ENCODE data around the genes TMEM120A, ZP3 and UPK3B.

DNA sequence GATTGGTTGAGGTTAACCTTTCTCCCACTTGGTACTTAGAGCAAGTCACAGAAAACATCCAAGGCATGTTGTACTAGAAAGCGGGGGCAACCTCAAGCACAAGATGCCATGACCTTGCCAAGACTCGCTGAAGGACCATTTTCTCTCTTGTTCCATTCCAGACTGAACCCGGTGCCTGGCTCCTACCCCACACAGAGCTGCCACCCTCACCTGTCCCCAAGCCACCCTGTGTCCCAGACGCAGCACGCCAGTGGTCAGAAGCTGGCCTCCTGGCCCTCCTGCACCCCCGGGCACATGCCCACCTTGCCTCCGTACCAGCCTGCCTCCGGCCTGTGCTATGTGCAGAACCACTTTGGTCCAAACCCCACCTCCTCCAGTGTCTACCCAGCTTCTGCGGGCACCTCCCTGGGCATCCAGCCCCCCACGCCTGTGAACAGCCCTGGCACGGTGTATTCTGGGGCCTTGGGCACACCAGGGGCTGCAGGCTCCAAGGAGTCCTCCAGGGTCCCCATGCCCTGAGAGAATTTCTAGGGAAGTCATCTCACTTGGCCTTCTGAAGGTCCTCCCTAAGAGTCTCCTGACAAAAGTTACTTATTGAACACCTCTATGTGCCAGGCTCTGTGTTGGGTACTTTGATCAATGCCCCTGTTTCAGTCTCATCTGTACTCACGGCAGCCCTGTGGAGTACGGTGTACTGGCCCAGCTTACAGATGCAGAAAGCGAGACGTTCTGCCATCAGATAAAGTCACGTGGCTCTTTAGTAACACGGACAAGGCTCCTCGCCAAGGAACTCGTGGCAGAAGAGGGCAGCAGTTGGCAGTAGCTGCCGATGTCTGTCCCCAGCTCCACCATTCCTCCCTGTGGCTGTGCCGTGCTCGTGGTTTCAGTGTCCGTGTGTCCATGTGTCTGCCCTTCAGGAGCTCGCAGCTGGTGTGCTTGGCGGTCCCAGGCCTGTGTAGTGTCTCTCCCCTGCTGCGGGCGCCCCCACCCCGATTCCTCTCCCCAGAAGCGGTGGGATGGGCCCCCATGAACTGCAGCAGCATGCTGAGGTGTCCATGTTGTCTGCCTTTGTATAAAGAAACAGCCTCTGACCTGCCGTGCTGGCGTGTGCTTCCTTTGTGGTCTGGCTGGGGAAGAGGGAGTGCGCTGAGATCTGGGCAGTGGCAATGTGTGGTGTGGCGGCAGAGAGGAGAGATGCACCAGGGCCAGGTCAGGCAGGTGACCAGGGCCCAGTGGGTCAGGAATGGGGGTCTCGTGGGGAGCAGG lies 9.4 kb downstream of the RHBDD2 start:
- PRO-cap, 3 experiments: peak in 3 of 3 experiments; most common plus-strand start position 799 of the sequence (in 2)
- RAMPAGE, long total RNA, 4 experiments: start-site peak on the minus strand in 1 of 4 experiments, centred at position 326 of the sequence, 7 reads per replicate
- RRBS: 100% methylated on average over 1 of the region's 34 CpGs

DNA sequence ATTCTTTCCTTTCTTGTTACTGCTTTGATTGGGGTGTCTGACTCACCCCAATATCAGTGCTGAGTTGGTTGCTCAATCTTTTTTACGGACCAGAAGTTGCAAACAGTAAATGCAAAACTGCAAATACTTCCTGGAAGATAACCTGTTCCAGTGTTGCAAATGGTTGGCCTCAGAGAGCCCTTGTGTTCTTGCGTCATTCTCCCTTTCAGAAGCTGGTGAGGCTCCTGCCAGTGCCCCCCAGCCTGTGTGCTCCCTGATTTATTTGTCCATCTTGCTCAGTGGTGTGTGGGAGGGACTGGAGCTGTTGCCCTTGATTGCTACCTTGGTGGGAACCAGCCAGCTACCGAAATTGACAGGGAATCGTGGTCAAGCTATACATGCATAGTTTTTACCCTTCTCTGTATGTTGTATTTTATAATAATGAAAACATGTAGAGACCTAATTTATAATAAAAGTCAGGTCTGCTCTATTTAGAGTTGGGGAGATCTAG lies 30.9 kb downstream of the POR start:
- PRO-cap, 3 experiments: peak in 1 of 3 experiments; most common plus-strand start position 278 of the sequence (in 1)
- RAMPAGE, long total RNA, 4 experiments: no peak in any of the 4 experiments
- RRBS: no CpG with 5 or more reads among the region's 4 CpGs

GRCh38 chr7:75946317-75947005 lies 31.5 kb downstream of the POR start:
- PRO-cap, 3 experiments: no peak in any of the 3 experiments
- RAMPAGE, long total RNA, 4 experiments: no peak in any of the 4 experiments
- RRBS: no CpG with 5 or more reads among the region's 13 CpGs

- PRO-cap, 3 experiments: no peak in any of the 3 experiments
- RAMPAGE, long total RNA, 4 experiments: no peak in any of the 4 experiments
- RRBS: no CpG with 5 or more reads among the region's 15 CpGs
Observed at GRCh38 chr7:75957023-75957755, 37.2 kb downstream of the TMEM120A start.

- PRO-cap, 3 experiments: peak in 3 of 3 experiments; most common plus-strand start chr7:75980300 (in 3); most common minus-strand start chr7:75980070 (in 1)
- RAMPAGE, long total RNA, 4 experiments: no peak in any of the 4 experiments
- RRBS: no CpG with 5 or more reads among the region's 21 CpGs
Observed at GRCh38 chr7:75979982-75980591, 14.3 kb downstream of the TMEM120A start.

DNA sequence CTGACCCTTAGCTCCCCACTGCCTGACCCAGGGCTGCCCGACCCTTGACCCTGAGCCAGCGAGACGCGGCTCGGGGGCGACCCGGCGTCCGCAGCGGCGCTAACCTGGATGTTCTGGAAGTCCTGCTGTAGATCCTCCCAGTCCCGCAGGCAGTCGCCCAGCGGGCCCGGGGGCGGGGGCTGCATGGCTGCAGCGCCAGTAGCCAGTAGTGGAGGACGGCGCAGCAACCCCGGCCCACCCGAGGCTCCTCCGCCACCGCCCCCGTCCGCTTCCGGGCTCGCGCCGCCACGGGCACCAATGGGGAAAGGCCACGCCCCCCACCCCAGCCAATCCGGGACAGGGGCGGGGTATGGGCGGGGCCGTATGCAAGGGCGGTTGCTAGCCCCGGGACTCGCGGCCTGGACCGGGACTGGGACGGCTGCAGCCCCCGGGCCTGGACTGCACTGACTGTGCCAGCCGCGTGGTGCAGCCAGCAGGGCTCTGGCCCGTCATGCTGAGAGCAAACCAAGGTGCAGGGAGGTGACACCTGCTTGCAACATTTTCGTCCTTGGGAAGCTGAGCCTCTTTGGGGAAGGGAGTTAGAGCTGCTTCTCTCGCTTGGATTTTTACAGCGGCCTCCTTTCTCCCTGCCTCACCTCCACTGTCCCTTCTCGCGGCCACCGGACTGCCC lies at the start of gene TMEM120A:
Gene TMEM120A (minus strand): TSS at position 210 of the 670 bp plus-strand sequence.
- PRO-cap, 3 experiments: peak in 3 of 3 experiments; most common plus-strand start position 390 of the sequence (in 2); most common minus-strand start position 210 of the sequence (in 3)
- RAMPAGE, long total RNA, 4 experiments: start-site peak on the plus strand in 2 of 4 experiments, centred at positions 397 to 404 of the sequence, 8 to 10 reads per replicate; start-site peak on the minus strand in 4 of 4 experiments, centred at positions 186 to 203 of the sequence, 206 to 2,139 reads per replicate
- RRBS: 2% methylated on average over 32 of the region's 51 CpGs

- PRO-cap, 3 experiments: no peak in any of the 3 experiments
- RAMPAGE, long total RNA, 4 experiments: start-site peak on the minus strand in 1 of 4 experiments, at chr7:76071905-76072677 at its widest, 5 reads per replicate
- RRBS: 97% methylated on average over 17 of the region's 68 CpGs
Observed at GRCh38 chr7:76071820-76072943, 24.3 kb downstream of the MDH2 start.

GRCh38 chr7:76073241-76073859 lies 25.4 kb downstream of the MDH2 start:
- PRO-cap, 3 experiments: no peak in any of the 3 experiments
- RAMPAGE, long total RNA, 4 experiments: no peak in any of the 4 experiments
- RRBS: 89% methylated on average over 14 of the region's 47 CpGs

- PRO-cap, 3 experiments: no peak in any of the 3 experiments
- RAMPAGE, long total RNA, 4 experiments: no peak in any of the 4 experiments
- RRBS: no CpG with 5 or more reads among the region's 2 CpGs
Observed at GRCh38 chr7:76135312-76135664, 66.4 kb upstream of the SRRM3 start.

GRCh38 chr7:76234783-76235613 lies 33.3 kb downstream of the SRRM3 start:
- PRO-cap, 3 experiments: no peak in any of the 3 experiments
- RAMPAGE, long total RNA, 4 experiments: no peak in any of the 4 experiments
- RRBS: no CpG with 5 or more reads among the region's 54 CpGs

DNA sequence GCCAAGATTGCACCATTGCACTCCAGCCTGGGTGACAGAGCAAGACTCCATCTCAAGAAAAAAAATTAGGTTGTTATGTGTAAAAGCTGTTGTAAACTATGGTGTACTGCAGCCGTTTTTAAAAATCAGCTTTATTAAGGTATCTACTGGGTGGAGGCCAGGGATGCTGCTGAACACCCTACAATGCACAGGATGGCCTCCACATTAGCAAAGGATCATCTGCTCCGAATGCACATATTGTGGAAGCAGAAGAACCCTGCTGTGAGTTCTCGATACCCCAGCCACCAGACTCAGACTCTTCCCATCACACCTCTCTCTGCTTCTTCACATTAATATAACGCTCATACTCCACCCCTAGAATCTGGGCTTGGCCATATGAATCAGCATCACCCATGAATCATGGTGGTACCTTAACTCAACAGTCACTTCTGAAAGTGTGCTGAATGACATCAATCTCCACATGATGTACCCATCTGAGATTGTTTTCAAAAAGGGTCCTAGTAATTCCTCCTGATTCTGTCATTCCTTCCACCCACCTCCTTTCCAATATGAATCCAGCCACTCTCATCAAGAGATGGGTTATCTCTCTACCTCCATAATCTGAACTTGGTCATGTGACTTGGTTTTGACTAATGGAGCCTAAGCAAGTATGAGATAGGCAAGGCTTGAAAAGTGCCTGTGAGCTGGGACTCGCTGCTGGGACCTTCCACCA lies 15.6 kb downstream of the YWHAG start:
- PRO-cap, 3 experiments: no peak in any of the 3 experiments
- RAMPAGE, long total RNA, 4 experiments: no peak in any of the 4 experiments
- RRBS: no CpG with 5 or more reads among the region's 5 CpGs

DNA sequence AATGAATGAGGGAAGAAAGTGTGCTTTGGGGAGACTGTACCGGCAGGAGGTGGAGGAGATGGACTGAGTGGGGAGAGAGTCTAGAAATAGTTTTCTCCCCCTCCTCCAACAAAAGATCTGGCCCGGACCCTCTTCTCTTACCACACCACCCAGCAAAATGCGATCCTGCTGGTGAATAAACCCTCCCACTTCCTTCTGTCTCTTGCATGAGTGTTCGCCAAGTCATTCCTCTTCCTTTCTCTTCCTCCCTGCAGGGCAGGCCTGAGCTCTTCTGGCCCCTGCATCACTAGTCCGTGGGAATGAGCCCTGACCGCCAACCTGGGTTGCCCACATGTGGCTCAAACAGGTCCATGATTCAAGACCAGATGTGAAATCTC lies 5.2 kb upstream of the YWHAG start:
- PRO-cap, 3 experiments: no peak in any of the 3 experiments
- RAMPAGE, long total RNA, 4 experiments: no peak in any of the 4 experiments
- RRBS: 83% methylated on average over 2 of the region's 6 CpGs

- PRO-cap, 3 experiments: no peak in any of the 3 experiments
- RAMPAGE, long total RNA, 4 experiments: no peak in any of the 4 experiments
- RRBS: no CpG with 5 or more reads among the region's 6 CpGs
Observed at GRCh38 chr7:76365908-76366513, 7.2 kb upstream of the YWHAG start.

- PRO-cap, 3 experiments: no peak in any of the 3 experiments
- RAMPAGE, long total RNA, 4 experiments: no peak in any of the 4 experiments
- RRBS: no CpG with 5 or more reads among the region's 2 CpGs
Observed at GRCh38 chr7:76424758-76425051, at the start of gene ZP3. ZP3 (plus strand) TSS chr7:76424950.

DNA sequence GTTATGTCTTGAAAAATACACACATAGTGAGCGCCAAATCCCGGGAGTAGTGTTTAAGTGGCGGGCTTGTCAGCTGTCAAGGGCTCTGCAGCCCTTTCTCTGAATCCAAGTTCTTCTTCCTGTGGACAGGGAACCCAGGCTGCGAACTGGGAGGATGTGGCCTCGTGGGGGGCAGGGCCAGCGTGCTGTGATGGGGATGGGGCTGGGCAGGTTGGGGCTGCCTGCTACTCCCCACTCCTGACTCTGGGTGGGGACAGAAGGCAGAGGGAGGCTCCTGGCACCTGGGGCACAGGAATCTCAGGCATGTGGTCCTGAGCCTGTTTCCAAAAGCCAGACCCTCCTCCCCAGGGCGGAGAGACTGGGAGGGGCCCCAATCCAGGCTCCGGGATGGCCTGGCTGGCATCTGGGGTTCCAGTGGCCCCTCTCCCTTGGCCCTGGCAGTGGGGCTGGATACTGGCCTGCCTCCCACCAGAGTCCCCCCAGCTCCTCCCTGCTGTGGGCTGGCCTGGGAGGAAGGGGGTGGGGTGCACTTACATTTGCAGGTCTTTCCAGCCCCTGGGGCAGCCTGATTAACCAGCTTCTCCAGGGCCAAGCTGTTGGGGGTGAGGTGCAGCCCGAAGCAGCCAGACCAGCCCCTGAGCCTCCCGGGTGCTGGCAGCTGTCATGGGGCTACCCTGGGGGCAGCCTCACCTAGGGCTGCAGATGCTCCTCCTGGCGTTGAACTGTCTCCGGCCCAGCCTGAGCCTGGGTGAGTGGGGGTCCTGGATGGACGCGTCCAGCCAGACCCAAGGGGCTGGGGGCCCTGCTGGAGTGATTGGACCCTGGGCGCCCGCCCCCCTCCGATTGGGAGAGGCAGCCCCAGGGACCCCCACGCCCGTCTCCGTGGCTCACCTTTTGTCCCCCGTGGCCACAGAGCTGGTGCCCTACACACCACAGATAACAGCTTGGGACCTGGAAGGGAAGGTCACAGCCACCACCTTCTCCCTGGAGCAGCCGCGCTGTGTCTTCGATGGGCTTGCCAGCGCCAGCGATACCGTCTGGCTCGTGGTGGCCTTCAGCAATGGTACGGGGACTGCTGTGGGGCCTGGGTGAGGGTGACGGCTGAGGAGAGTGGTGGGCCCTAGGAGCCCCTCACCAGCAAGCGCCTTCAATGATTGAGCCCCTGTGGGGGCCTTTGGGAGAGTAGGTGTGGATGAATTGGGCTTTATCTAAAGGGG lies at the start of gene UPK3B:
Gene UPK3B (plus strand): TSS at position 563 of the 1,217 bp plus-strand sequence.
- PRO-cap, 3 experiments: no peak in any of the 3 experiments
- RAMPAGE, long total RNA, 4 experiments: no peak in any of the 4 experiments
- RRBS: 16% methylated on average over 3 of the region's 31 CpGs

DNA sequence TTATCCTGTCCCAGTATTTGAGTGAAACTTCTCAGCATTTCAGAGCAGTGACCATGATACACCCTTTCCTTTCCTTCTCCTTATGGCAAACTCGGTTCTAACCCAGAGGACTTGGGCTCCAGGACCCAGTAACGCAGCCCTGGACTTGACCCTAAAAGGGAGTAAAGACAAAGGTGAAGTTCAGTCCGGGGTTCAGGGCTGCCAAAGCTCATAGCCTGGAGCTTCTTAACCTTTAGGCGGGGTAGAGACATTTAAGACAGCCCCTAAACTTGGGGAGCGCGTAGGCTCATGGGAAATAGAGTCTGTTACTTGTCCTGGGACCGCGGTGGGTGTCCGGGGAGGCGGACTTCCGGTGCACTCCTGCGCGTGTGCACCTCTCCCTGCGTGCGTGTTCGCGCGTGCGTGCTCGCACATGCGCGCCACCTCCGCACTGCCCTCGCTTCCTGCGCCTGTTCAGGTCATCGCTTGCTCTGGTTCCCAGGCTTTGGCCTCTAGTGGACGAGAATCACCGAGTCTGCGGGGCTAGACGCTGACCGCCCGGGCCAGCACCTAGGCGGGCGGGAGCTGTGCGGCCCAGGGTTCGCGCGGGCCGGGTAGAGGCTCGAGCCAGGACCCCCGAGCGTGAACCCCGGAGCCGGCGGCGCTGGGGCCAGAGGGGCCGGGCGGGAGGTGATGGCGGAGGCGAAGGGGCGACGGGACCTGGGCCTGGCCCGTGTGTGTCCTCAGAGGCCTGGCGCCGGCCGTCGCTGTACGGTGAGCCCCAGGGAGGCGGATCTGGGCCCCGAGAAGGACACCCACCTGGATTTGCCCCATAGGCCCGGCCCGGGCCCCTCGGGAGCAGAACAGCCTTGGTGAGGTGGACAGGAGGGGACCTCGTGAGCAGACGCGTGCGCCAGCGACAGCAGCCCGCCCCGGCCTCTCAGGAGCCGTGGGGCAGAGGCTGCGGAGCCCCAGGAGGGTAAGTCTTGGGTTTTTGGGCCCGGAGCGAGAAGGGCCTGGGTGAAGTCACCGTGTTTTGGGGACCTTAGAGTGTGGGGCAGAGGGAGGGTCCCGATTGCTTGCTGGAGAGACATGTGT lies 6.1 kb upstream of the SPDYE16 start:
- PRO-cap, 3 experiments: peak in 3 of 3 experiments; most common plus-strand start position 430 of the sequence (in 2); most common minus-strand start position 331 of the sequence (in 3)
- RAMPAGE, long total RNA, 4 experiments: no peak in any of the 4 experiments
- RRBS: no CpG with 5 or more reads among the region's 76 CpGs

- PRO-cap, 3 experiments: no peak in any of the 3 experiments
- RAMPAGE, long total RNA, 4 experiments: start-site peak on the plus strand in 1 of 4 experiments, at chr7:76571930-76572193 at its widest, 6 to 8 reads per replicate
- RRBS: no CpG with 5 or more reads among the region's 8 CpGs
Observed at GRCh38 chr7:76571305-76572243, 28.5 kb upstream of the SPDYE16 start.

DNA sequence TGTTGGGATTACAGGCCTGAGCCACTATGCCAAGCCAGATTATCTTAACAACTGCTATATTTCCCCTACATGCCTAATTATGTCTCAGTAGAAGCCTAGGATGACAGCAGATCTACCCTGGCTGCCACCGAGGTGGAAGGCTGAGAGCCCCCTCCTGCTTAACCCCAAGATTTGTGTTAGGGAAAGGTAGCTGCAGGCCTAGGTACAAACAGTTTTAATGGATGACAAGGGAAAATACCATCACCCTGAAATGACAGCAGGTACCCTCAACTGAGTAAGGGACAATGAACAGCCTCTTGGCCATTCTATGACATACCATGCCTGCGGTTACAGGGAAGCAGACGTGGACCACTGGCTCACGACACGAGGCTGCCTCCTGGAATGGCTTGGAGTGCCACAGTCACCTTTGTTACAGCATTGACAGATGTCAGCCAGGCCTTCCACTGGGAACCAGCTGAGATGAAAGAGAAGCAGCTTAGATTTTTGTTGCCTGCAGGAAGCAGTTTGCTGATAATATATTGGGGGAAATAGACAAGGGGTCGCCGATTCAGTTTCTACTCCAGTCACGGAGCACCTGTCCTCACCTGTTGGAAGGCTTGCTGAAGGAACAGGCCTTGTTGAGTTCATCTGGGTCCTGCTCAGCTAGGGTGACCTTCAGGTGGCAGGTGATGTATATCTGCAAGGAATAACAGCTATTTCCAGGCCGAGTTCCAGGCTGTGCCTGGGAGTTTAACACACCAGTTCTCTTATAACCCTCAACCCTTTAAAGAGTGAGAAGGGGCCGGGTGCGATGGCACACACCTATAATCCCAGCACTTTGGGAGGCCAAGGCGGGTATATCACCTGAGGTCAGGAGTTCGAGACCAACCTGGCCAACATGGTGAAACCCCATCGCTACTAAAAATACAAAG lies 15.7 kb downstream of the POMZP3 start:
- PRO-cap, 3 experiments: no peak in any of the 3 experiments
- RAMPAGE, long total RNA, 4 experiments: no peak in any of the 4 experiments
- RRBS: no CpG with 5 or more reads among the region's 14 CpGs

GRCh38 chr7:76954904-76955645 lies 77.1 kb downstream of the SPDYE17 start:
- PRO-cap, 3 experiments: no peak in any of the 3 experiments
- RAMPAGE, long total RNA, 4 experiments: no peak in any of the 4 experiments
- RRBS: no CpG with 5 or more reads among the region's 11 CpGs

GRCh38 chr7:77219502-77220021 lies 19.9 kb upstream of the FGL2 start:
- PRO-cap, 3 experiments: no peak in any of the 3 experiments
- RAMPAGE, long total RNA, 4 experiments: no peak in any of the 4 experiments
- RRBS: no CpG with 5 or more reads among the region's 5 CpGs

Measured in adrenal gland (tissue), 7 donors.